Left cardiac atrium (tissue), 1 donor: ENCODE data around the gene CAMSAP2.

DNA sequence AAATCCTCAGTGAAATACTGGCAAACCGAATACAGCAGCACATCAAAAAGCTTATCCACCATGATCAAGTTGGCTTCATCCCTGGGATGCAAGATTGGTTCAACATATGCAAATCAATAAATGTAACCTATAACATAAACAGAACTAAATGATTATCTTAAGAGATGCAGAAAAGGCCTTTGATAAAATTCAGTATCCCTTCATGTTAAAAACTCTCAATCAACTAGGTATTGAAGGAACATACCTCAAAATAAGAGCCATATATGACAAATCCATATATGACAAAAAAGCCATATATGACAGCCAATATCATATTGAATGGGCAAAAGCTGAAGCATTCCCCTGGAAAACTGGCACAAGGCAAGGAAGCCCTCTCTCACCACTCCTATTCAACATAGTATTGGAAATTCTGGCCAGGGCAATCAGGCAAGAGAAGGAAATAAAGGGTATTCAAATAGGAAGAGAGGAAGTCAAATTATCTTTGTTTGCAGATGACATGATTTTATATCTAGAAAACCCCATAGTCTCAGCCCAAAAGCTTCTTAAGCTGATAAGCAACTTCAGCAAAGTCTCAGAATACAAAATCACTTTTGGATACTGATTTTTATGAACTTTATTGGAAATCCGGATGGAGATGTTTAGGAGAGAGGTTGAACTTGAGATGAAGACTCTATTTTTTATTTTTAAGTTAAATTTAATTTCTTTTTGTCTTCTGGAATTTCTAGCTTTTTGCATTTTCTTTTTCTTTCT is 36.9 kb downstream of the NEK7 start:
- PRO-cap, result no peak

- PRO-cap, result no peak
Measured at GRCh38 chr1:198282610-198283496, 126.1 kb downstream of the NEK7 start.

DNA sequence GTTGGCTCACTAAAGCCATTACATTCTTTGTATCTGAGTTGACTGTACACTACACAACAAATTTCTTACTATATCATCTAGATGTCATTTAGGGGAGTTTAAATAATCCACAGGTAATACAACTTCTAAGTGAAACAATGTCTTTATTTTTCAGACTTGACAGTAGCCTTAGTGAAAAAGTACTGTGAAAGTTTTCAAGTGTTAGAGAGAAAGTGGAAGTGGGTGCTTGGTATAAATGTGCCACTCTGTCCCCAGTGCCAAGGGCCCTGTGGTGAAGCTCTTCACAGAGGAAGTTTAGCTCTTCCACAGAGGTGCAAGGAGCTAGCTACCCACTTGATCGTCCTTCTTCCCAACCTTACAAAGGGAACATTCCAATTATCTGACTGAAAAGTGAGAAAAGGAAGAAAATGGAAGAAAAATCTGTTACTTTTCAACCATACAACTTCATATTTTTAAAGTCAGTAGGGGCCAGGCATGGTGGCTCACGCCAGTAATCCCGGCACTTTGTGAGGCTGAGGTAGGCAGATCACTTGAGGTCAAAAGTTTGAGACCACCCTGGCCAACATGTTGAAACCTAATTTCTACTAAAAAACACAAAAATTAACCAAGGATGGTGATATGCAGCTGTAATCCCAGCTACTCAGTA is 41.1 kb upstream of the PTPRC start:
- PRO-cap, result no peak

DNA sequence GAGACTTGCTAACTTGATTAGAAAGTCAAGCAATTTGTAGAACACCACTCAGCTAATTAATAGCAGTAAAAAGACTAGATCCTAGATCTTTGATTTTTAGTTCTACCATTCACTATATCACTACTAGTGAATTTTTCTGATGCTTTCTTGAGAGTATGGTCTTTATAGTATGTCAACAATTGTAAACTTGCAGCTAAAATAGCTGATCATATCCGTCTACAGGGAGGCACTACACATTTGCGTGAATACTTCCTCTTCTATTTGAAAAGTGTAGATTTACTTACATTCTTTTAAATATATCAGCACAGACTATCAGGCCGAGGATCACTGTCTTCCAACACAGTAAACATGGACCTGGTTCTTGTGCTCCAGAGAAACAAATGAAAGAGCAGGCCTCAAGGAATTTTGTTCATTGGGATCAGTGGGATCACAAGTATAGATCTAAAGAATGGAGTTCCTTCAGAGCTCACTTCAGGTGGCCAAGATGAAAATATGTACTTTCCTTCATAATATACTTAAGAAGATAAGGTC is 18.6 kb upstream of the PTPRC start:
- PRO-cap, result no peak

DNA sequence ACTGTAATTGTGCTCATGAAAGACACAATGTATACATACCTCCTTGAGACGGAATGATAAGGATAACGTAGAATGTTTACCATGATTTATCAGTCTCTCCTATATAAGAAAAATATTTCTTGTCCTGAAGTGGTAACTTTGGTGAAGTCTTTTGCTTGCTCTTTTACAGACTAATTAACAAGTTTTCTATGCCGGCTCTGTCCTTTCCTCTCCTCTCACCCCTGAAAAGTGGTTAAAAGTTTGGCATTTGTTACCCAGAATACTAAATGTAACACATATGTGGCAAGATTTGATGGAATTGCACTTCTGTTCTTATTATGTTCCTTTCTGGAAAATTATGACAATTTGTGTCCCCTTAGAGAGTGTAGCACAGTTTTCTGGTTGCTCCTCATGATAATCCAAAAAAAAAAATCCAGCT is 19.6 kb downstream of the PTPRC start:
- PRO-cap, result no peak

GRCh38 chr1:198663863-198664969 is 25.4 kb downstream of the PTPRC start:
- PRO-cap, result no peak

DNA sequence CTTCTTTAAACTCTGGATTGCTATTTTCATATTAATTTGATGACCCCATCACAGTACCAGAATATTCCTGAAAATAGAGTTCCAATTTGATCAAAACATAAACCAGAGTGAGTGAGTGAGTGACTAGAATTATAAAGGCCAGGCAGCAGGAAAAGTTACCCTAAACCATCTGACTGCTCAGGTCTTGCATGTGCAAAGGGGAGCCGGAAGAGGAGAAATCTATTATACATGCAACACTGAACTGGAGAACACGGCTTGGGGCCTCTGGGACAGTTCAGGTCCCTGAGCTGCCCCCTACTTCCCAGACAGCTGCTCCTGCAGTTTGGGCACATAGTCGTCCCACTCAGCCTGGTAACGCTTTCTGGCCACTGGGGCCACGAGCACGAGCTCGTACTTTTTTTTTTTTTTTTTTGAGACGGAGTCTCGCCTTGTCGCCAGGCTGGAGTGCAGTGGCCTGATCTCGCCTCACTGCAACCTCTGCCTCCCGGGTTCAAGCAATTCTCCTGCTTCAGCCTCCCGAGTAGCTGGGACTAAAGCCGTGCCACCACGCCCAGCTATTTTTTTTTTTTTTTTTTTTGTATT is 40.1 kb downstream of the PTPRC start:
- PRO-cap, result no peak

DNA sequence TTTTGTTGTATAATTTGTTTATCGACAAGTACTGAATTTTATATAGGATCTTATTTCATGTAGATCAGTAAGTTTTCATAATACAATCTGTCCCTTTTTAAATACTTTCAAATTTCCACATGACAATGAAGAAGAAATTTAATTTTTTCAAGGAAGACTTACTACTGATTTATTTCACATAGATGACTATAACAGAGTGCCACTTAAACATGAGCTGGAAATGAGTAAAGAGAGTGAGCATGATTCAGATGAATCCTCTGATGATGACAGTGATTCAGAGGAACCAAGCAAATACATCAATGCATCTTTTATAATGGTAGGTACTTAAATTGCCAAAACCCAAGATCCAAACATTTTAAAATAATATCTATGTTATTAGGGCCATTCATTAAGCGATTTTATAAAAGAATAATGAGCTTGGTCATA is 110.4 kb downstream of the PTPRC start:
- PRO-cap, result no peak

DNA sequence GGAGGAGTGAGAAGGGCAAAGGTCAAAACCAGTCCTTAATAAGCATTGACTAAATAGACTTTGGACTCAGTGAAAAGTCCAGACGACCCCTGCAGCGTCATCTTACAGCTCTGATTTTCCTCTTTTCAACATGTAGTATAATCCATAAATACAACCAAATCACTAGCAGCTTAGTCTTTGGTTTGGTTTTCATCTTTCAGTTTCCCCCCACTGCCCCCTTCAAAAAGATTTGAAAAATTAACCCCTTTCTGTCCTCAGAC is 290.3 kb downstream of the PTPRC start:
- PRO-cap, result no peak

GRCh38 chr1:200033360-200033863 is 5.9 kb downstream of the NR5A2 start:
- PRO-cap, result no peak

GRCh38 chr1:200075827-200076480 is 48.4 kb downstream of the NR5A2 start:
- PRO-cap, result no peak

GRCh38 chr1:200104341-200104562 is 76.7 kb downstream of the NR5A2 start:
- PRO-cap, result no peak

DNA sequence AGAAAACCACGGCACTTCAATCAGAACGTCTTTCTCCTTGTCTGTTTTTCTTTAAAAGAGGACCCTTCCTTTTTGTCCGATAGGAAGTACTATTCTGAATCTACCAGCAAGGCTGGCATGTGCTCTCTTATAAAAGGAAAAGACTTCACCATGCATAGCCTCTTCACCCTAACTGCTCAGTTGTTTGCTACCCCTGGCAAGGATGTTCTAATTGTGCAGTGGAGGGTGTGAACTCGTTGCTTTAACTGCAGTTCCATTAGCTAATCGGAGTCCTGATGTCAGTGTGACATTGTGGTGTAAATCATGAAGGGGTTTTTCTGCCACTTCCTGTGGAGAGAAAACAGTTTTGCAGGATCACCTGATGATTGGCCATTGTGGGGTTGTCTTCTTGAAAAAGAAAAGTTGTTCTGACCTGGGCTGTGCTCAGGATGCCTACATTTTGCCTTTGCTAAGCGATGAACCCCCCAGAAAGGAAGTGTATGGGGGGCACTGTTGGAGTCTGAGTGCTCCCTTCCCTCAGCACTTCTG is 102.0 kb downstream of the NR5A2 start:
- PRO-cap, result no peak

DNA sequence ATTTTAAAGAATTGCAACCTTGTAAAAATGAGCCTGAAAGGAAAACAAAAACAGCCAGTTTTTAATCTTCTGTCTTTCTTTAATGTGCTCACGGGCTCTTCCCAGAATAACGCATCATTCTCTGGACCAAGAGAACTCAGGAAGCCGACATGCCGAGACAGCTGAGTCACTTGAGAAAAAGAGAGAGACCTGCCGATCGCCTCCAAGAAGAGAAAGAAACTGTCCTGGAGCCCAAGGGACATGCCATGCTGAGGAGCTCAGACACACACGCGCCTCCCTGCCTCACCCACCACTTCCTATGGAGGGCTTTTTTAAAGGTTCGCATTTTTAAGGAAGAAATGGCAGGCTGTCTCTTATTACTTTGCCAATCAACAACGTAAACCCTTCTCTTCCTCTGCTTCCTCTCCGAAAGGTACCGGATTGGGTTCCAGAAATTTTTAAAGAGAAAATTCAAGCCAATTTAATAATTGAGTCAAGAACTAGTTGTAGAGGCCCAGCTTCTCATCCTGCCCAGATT is 176.4 kb downstream of the ZNF281 start:
- PRO-cap, result no peak

- PRO-cap, result no peak
Measured at GRCh38 chr1:200405300-200405713, 4.5 kb downstream of the ZNF281 start.

- PRO-cap, result no peak
Measured at GRCh38 chr1:200408890-200409738, 722 bp downstream of the ZNF281 start.

DNA sequence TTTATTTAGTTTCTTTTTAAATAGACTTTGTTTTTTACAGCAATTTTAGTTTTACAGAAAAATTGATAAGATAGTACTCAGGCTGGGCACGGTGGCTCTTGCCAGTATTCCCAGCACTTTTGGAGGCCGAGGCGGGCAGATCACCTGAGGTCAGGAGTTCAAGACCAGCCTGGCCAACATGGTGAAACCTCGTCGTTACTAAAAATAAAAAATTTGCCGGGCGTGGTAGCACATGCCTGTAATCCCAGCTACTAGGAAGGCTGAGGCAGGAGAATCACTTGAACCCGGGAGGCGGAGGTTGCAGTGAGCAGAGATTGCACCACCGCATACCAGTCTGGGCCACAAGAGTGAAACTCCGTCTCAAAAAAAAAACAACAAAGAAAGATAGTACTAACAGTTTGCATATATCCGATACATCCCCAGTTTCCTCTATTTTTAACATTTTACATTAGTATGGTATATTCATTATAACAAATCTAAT is 3.8 kb upstream of the ZNF281 start:
- PRO-cap, result no peak

DNA sequence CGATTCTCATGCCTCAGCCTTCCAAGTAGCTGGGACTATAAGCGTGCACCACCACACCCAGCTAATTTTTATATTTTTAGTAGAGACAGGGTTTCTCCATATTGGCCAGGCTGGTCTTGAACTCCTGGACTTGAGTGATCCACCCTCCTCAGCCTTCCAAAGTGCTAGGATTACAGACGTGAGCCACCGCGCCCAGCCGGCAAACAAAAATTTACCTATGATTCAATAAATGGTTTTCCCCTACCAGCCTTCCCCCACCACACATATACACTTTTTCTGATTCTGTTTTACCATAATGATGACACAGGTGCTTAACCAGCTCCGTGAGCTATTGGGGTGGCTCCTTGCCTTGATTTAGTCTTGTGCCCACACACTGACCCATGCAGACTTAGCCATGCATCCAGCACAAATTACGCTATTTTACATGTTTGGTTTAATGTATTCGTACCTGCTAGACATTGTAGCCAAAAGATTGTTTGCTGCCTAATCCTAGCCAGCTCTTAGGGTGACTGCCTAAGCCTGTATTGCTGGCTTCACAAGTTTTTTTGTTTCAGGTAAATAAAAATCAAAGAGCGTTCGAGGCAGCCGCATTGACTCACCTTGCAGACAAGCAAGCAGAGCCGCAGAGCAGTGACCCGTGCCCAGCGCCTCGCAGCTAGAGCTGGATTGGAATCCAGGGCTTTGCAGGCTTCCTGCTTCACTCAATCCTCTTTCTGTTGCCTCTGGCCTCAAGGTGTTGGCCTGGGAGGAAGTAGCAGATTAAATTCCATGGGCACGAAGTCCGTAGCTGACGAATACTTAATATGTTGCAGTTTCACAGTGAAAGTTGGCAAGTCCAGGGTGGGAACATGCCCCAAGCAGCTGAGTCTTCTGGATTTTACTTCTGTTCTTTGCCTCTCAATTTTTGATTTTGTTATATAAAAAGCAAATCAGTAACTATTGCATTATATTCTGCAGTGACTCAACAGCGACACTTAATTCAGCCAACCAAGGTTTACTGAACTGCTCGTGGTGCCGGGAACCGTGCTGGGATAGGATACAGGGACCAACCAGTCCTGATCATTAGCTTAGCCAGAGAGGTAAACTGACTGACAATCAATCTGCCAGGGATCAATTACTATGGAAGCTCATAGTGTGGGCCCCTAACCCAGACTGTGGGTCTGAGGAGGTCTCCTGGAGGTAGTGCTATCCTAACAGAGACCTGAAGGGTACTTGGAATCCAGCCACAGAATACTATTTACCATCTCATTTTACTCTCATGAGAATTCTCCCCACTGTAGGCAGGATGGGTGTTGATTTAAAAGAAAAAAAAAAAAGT is 68.0 kb upstream of the ZNF281 start:
- PRO-cap, result no peak

DNA sequence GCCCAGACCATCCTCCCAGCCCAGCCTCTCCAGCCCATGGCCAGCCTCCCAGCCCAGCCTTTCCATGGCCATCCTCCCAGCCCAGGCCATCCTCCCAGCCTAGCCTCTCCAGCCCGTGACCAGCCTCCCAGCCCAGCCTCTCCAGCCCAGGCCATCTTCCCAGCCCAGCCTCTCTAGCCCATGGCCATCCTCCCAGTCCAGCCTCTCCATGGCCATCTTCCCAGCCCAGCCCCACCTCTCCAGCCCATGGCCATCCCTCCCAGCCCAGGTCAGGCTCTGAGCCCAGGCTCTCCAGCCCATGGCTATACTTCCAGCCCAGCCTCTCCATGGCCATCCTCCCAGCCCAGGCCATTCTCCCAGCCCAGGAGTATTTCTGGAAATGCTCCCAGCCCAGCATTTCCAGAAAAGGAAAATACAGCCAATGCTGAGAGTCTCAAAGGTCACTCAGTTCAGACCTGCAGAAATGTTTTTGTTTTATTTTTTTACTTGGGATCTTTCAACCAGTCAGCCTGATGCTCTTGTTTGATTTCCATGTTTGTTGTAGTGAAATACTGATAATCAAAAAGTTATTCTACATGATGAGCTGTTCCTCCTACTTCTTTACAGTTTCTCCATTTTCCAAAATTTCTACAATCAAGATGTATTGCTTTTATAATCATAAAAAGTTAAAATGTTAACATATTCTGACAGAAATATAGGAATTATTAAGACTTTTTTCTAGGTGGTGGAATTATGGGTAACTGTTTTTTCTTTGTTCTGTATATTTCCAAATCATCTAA is 70.0 kb upstream of the ZNF281 start:
- PRO-cap, result no peak

DNA sequence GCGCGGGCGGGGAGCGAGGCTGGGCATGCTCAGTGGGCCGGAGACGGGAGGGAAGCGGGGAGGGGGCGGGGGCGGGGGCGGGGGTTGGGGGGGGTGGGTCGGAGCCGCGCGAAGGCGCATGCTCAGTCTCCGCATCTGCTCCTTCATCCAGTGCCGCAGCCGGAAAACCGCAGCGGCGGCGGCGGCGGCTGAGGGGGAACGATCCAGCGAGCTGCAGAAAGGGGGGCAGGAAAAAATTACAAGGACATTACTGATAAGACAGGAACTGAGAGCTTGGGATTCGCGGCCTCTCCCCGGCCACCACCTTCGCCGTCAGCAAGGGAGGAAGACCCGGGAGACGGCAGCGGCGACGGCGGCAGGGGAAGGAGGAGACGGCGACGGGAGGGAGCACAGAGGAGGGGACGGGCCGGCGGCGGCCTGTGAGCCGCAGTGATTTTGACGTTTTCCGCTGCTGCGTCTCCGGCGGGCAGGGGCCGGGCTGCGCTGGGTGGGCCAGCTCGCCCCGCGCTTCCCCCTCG is at the start of gene CAMSAP2:
Gene CAMSAP2 (plus strand): TSS at position 125 of the 518 bp plus-strand sequence.
- PRO-cap, result bidirectional peak, plus-strand start at position 172 of the sequence, minus-strand start outside the sequence; bidirectional peak, plus-strand start at position 456 of the sequence, minus-strand start at position 431 of the sequence